LUHMES (cell line): ENCODE measurements around a stretch of chr1.

GRCh38 chr1:206949158-206949735 is 3.0 kb upstream of the PIGR start:
- PRO-cap = no peak

GRCh38 chr1:207009297-207009960 is 23.1 kb downstream of the C1orf116 start:
- PRO-cap = no peak

DNA sequence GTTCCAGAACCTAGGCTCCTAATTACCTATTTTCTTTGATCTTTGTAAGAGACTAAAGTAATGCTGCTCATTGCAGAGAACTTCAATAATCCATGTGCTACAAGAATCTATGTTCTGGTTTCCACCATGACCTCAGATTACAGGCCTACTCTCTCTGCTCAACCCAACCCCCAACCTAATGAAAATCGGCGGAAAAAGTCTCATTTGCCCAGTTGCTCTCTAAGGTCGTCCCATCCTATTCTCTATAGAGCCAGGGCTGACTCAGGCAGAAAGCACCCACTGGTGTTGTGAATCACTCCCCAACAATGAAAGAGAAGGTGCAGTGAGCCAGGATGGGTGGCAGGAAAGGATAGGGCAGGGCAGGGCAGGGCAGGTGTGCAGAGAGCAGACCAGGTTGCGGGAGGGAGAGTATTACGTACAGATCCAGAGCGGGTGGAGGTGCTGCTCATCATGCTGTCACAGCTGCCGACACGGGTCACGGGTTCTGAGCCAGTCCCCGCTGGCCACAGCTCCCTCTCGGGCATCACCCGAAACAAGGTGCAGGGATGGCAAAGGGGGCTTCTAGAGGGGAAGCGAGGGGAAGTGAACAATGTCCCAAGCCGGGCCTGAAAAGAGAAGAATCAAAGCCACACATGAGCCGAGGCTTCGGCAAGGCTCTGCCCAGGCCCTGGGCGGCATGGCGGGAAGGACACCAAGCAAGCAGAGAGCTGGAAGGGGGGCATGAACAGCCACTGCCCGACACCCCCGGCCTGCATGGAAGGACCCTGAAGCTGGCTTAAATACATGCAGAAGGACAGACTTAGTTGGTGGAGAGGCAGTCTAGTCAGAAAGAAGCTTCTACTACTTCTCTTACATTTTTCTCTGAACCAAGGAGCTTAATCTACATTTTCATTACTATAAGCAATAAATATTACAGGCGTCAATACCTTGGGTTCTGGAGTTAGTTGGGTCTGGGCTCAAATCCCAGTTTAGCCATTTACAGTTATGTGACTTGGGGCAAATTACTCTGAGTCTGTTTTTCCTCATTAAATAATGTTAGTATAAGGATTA is 5.2 kb downstream of the C1orf116 start:
- PRO-cap = no peak

- PRO-cap = no peak
Measured at GRCh38 chr1:207046051-207047175, 4.6 kb downstream of the YOD1 start.

DNA sequence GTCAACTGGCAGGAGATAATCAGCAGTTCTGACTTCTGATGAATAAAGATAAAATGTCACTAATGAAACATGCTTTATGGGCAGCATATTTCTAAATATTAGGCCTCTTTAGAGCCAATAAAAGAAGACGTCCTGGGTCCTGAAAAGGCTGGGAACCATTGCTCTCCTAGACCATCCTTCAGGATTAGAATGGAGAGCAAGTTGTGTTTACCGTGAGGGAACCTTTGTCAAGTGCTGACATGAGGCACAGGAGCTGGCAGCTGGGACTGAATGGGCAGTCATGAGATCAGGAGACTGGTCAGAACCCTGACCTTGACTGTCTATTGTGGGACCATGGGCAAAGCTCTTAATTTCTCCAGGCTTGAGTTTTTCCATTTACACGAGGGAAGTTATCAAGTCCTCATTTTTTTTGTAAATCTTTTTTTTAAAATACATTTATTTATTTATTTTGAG is 5.1 kb downstream of the PFKFB2 start:
- PRO-cap = no peak

GRCh38 chr1:207062289-207062823 is 9.3 kb downstream of the PFKFB2 start:
- PRO-cap = no peak

DNA sequence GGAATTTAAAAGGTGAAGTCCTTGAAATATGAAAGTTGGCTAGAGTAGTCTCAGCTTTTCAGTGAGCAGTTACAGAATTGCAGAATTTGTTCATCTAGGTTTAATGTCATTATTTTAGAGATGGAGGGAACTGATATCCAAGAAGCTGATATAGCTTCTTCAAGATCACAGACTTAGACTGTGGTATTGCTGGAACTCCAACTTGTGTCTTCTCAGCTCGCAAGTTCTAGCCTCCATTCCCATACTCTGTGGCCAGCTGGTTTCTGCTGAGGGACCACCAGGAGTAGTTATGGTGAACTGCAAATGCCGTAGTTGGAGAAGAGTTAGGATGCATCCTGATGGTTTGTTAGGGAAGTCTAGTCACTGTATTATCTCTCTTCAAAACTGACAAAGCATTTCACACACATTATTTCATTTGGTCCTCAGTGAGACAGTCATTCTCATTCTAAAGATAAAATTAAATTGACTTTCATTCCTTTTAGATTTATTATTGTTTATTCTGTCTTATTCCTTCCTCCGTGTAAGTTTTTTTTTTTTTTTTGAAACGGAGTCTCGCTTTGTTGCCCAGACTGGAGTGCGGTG is 2.0 kb downstream of the C4BPA start:
- PRO-cap = no peak

- PRO-cap = no peak
Measured at GRCh38 chr1:207128621-207129178, 24.7 kb downstream of the C4BPA start.

GRCh38 chr1:207239879-207240278 is 81.6 kb upstream of the CD55 start:
- PRO-cap = no peak

GRCh38 chr1:207316558-207317315 is 4.7 kb upstream of the CD55 start:
- PRO-cap = no peak

GRCh38 chr1:207331831-207332304 is 10.4 kb downstream of the CD55 start:
- PRO-cap = no peak

GRCh38 chr1:207649969-207650557 is 5.1 kb downstream of the CR1L start:
- PRO-cap = no peak

GRCh38 chr1:207794063-207795004 is 42.5 kb downstream of the CD46 start:
- PRO-cap = no peak

- PRO-cap = no peak
Measured at GRCh38 chr1:207811459-207811848, 59.6 kb downstream of the CD46 start.

DNA sequence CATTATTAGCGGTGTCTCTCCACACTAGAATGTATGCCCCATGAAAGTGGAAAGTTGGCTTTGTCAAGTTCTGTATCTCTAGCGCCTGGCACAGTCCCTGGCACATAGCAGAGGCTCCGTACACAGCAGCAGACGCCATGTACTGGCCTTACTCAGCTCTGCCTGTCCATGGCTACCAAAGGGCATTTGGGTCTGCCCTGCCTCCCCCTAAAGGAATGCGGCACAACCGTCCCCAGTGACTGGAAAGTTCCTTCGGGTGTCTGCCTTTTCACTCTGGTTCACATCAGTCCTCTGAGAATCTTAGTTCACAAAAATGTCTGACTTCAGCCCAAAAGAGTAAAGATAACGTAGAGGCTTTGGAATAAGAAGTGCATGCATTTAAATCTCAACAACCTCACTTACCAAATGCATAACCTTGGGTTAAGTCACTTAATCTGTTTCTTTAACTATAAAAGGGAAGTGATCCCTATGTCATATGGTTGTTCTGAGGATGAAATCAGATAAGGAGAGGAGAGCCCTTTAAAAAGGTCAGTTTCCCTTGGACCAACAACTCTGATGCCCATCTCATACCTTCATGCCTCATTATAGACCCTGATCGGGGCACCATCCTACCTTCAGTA is 61.1 kb downstream of the CD46 start:
- PRO-cap = no peak

DNA sequence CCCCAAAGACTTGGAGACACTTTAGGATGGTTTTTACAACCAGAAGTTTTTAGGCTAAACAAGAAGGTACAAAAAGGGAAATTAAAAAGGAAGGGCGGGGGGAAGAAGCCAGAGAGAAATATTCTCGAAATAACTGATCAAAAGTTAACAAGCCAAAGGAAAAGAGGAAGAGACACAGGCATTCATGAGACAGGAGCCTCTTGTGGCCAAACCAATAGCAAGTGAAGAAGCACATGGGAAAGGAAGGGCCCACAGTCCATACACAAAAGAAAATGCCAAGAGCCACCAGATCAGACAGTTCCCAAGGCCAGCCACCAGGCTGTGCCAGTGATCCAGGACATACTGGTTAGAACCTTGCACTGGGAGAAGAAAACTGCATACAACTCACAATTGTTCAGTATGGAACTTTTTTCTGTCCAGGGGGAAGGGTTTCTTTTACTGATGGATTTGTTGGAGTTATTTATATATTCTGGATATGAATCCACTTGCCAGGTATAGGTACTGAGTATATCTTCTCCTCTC is 76.7 kb downstream of the CD46 start:
- PRO-cap = no peak

DNA sequence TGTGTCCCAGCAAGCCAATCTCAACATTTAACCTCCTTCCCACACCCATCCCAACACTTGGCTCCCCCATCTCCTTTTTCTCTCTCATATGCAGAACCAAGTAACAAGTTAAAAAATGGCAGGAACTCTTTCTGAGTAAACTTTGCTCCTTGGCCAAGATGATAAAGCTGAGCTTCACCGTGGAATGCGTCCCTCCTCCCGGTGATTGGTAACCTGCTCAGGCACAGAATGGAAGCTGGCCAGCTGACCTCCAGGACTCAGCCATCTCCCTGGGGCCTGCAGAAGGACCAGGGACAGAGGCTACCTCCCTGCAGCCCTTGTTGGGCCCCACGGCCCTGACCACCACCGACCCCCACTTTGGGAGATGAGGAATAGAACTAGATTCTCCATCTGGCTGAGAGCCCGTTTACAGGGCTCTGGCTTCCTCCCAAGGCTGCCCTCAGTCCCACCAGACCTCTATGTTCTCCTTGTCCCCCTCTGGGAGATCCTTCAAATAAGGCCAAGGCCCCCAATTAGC is 74.3 kb downstream of the CD34 start:
- PRO-cap = no peak

DNA sequence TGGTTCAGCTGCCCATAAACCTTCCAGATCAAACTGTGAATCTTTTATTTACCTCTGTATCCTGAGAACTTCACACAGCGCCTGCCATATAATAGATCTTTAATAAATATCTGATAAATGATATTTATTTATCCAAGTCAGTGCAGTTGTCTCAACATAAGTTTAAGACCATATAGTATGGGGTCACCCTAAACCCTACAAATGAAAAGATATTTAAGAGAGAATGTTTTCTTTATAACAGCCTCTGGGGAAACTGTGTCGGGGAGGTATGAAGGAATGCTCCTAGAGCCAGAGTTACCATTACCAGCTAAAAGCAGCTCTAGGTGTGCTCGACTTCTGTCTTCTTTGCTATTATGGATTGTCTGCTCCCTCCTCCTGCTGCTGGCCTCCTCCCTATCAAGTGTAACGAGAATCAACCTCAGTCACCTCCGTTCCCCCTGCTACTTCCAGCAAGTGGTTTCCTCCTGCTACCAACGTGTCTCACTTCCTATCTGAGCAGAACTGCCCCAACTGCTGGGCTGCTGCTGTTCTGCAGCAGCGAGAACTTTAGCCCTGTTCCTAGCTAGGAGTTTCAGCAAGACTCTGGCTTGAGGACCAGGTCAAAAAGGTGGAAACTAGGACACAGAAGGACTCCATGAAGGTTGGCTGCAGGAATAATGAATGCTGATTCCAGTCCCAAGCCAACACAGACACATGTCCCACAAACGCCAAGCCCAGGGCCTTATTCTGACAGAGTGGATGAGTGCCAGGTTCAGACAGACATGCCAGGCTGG is 47.1 kb downstream of the CD34 start:
- PRO-cap = no peak

- PRO-cap = no peak
Measured at GRCh38 chr1:207865915-207867127, 44.6 kb downstream of the CD34 start.

DNA sequence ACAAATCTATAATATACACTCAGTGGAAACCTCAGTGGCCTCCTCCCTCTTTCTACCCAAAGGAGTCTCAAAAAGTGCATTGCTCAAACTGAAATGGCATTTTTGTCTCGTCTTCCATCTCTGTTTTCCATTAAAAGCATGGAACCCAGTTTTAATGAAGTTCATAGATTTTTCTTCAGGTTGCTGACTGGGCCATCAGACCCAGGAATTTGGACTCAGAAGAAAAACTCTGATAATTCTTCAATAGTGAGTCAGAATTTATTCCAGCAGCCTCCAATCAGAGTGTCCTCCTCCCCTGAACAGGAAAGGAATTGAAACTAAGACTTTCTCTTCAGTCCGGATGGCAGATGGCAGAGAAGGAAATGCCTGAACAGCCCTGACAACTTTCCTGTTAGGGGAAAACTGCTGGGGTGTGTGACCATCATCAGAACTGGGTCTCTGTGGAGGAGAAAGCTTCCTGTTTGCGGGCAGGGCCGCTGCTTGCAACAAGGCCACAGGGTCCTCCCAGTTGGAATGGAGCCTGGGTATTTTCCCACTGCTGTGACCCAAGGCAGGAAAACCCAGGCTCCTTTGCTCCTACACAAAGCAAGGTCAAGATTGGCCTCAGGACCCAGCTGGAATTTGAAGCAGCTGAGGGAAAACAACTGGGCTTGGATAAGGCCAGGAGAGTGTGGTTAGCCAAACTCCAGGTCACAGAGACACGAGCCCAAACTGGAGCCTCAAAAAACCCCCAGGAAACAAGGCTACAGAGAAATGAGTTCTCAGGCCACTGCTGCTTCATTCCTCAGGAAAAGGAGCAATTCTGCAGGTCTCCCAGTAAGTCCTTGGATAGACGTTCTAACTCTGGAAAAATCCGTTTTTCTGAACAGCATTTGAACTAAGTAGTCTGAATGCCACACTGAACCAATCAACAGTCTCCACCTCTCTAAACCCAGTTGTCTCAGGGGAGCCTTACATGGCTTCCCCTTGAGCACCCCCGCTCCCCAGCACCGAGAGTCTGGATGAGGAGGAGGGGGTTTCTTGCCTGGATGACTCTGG is 20.6 kb downstream of the CD34 start:
- PRO-cap = no peak